Mammary microvascular endothelial cell (primary cell): ENCODE measurements around the genes GATAD2B and RAB13.

DNA sequence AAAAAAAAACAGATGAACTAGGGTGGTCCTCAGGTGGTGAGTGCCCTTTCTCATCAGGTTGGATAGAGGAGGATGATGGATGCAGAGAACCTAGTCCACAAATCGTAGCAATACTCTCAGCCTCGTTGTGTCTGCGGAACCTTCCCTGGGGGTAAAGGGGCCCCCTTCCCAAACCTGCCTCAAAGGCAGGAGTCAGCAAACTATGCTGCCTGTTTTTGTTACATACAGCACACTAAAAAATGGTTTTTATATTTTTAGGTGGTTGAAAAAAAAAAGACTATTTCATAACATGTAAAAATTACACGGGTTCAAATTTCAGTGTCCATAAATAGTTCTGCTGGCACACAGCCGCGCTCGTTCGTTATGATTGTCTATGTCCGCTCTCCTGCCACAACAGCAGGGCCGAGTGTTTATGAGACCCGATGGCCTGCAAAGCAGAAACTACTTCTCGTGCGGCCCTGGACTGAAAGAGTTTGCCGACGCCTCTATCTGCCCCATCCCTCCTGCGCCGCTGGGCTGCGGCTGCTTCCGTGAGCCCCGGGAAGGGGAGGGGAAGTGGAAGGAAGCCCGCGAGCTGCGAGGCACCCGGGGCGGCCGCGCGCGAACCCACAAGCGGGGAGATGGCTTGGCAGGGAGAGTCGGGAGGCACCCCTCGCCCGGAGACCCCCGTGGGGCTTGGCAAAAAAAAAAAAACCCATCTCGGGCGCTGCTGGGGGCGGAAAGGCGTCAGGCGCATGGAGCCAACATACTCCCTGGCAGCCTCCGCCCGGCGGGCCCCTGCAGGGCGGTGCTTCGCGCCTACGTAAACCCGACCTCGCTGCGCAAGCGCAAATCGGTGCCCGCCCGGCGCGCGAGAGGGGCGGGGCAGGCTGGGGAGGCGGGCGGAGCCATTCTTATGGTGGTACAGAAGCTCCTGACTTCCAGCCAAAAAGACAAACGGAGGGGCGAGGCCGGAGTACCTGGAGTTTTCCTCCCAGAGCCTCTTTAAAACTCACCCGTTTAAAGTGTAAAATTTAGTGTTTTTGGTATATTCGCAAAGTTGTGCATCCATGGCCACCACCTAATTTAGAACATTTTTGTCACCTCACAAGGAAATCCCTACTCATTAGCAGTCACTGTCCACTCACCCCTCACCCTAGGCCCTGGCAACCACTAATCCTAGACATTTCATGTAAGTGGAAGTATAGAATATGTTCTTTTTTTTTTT is 8.2 kb downstream of the SLC27A3 start:
- RAMPAGE, long total RNA, result no peak

GRCh38 chr1:153803326-153804420 is 28.5 kb downstream of the SLC27A3 start:
- RAMPAGE, long total RNA, result no peak

GRCh38 chr1:153852188-153852619 is 70.6 kb downstream of the GATAD2B start:
- RAMPAGE, long total RNA, result no peak

DNA sequence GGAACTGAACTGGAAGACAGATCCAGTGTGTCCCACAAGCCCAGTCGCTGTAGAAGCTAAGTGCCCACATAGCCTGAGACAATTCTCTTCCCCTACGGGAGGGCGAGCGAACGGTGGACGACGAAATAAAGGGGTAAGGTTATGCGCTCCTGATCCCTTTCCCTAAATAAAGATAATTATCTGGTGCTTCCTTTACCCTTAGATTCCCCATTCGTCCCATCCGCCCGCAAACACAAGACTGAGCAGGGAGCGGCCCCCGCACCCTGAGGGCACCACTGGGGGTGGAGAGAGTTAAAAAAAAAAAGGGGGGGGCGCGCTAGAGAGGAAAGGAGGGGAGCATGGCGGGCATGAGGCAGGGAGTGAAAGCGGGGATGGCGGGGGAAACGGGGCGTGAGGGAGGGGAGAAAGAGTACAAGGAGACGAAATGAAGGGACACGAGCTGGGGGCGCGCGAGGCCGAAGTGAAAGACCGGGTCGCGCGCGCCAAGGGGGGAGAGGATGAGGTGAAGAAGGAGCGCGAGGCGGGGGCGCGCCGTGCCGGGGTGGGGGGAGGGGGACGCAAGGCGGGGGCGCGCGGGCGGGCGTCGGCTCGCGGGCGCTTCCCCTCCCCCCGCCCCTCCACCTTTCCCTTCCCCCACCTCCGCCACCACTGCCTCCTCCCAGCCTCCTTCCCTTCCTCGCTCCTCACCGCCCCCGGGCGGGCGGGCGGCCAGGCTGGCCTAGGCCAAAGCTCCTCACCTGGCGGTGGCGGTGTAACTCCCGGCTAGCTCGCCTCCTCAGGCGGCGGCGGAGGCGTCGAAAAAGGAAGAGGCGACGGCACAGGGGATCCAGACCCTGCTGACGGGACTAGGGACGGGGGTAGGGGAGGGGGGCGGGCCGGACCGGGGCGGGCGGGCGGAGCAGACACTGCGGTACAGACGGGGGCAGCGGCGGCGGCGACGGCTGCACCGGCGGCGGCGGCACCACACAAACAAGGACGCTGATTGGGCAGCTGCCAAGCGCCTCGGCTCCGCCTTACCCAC is at the start of gene GATAD2B:
GATAD2B (minus strand) TSS at position 977 of the 1,021 bp plus-strand sequence.
- RAMPAGE, long total RNA, result no peak

- RAMPAGE, long total RNA, result no peak
Measured at GRCh38 chr1:153923432-153923937, 713 bp upstream of the GATAD2B start.

DNA sequence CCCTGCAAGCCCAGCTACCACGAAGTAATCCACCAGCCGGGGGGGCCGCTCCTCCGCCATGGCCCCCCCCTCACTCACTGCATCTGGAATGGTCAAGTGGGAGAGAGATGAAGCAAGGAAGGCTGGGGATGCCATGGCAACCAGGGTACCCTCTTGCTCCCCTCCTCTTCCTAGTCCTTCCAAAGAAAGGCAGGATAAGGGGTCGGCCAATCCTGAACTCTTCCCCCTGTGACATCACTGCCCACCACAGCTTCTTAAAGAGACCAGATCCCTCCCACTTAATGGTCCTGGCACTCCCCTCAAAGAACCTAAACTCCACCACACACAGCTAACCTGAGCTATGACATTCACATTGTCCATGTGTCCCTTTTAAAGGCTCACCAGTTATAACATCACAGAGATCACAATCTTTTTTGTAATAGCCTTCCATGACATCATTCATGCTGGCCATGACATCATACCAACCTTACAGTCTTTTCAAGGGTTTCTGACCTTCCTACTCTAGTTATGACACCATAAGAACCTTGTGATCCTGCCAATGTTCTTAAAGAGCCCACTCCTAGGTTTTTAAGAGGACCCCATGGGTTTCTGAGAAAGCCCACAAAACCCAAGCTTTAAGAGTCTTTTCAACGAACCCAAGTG is 2.1 kb downstream of the DENND4B start:
- RAMPAGE, long total RNA, result no peak

GRCh38 chr1:153944957-153945722 is 1.4 kb downstream of the DENND4B start:
- RAMPAGE, long total RNA, result no peak

DNA sequence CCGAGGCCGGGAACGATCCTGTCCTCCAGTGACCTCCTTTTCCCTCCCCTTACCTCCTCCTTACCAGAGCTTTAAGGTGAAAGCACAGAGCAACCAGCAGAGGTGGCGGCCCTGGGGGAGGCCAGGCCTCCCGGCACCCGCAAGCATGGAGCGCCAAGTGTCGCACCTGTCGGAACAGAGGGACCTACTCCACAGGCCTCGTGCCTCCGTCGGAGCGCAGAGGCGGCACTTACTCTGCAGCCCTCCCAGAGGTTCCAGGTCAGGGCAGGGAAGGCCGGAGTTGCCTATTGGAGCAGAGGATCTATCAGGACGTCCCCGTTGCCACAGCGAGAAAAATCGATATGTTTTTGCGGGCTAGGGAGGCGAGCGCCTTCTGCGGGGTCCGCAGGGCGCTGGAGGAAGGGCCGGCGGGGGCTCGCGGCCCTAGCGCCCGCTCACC is 349 bp downstream of the JTB start:
- RAMPAGE, long total RNA, result no peak

- RAMPAGE, long total RNA, result start-site peak on the minus strand at chr1:153986234-153986339, 2,293 and 984 reads in 2 replicates
Measured at GRCh38 chr1:153985894-153986643, at the start of gene RAB13. TSS of gene RAB13 (minus strand) at chr1:153986339.

DNA sequence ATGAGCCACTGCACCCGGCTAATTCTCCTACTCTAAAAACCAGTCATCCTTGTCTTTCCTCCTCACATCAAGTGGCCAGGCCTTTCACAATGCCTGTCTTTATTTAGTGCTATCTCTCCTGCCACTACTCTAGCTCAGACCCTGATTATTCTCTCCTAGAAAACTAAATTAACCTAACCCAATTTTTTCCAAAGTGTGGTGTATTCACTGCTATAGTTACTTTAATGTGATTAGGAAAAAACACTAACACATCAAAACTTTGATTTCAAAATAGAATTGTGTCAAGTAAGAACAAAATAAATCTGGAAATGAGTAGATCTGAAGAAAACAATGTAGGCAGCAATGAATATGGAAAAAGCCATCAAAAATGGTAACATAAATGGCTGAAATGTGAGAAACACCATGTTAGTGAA is 27.5 kb downstream of the TPM3 start:
- RAMPAGE, long total RNA, result no peak

DNA sequence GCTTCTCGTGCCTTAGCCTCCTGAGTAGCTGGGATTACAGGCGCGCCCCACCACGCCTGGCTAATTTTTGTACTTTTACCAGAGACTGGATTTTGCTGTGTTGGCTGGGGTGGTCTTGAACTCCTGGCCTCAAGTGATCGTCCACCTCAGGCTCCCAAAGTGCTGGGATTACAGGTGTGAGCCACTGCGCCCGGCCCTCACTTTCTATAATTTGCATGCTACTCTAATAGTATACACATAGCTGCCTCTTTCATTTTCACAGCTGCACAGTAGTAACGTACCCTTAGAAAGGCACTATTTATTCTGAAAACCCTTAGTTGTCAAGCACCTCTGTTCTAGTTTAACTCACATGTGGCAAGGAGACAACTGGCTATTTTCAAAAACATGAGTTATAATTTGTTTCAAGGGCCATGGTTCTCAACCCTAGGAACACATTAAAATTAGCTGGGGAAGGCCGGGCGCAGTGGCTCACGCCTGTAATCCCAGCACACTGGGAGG is 17.3 kb downstream of the TPM3 start:
- RAMPAGE, long total RNA, result no peak

GRCh38 chr1:154219470-154219989 is 860 bp downstream of the C1orf43 start:
- RAMPAGE, long total RNA, result no peak

DNA sequence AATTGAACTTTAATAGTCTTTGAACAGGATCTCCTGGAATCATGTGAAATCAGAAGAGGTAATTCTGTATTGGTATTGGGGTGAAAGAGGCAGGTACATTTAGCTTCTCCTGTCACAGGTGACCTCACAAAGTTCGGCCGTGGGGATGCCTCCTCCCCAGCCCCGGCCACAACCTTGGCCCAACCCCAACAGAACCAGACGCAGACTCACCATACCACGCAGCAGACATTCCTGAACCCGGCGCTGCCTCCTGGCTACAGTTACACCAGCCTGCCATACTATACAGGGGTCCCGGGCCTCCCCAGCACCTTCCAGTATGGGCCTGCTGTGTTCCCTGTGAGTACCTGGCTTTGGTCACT is 11.7 kb upstream of the HAX1 start:
- RAMPAGE, long total RNA, result no peak

- RAMPAGE, long total RNA, result no peak
Measured at GRCh38 chr1:154277935-154278271, 5.5 kb downstream of the HAX1 start.

- RAMPAGE, long total RNA, result no peak
Measured at GRCh38 chr1:154349517-154350080, 24.3 kb downstream of the ATP8B2 start.

DNA sequence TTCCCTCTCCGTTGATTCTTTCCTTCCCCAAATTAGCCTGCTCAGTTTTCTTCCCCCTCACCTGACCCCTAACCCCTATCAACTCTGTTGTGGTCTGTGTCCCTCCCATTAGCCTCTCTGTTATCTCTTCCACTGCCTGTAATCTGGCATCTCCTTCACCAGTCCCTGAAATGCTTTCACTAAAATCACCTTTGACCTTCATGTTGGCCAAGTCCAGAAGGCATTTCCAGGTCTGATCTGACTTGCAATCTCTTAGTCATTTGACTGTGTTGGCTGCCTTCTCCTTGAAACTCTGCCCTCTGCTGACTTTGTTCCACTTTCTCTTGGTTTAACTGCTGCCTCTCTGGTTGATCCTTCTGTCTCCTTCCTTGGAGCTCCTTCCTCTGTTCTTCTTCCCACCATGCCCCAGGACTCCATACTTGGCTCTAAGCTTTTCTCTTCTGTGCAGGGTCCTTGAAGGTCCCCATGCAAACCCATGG is 28.2 kb downstream of the ATP8B2 start:
- RAMPAGE, long total RNA, result no peak

DNA sequence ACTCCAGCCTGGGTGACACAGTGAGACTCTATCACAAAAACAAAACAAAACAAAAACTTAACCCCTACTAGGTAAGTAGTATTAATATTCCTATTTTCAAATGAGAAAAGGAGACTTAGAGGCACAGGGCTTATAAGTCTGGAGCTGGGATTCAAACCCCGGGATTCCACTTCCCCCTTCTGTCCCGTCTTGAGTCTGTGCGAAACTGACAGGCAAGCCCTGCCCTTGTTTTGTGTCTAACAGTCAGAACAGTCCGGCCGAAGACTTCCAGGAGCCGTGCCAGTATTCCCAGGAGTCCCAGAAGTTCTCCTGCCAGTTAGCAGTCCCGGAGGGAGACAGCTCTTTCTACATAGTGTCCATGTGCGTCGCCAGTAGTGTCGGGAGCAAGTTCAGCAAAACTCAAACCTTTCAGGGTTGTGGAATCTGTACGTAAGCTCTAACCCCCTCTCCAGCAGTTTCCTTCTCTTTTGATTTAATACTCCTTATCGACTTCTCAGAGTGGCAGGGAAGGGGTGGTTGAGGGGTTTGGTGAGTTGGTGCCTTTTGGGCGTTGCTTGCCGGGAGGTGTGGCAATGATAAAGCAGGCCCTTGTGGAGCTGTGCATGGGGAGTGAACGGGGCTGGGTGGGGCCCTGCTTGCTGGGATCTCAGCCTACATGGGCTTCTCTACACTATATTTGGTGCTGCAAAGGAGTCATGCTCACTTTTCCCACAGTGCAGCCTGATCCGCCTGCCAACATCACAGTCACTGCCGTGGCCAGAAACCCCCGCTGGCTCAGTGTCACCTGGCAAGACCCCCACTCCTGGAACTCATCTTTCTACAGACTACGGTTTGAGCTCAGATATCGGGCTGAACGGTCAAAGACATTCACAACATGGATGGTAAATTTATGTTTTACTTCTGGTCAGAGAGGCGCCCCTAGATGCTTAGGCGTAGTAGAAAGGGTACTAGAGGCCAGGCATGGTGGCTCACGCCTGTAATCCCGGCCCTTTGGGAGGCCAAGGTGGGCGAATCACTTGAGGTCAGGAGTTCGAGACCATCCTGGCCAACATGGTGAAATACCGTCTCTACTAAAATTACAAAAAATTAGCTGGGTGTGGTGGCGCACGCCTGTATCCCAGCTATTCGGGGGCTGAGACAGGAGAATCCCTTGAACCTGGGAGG is 29.5 kb downstream of the IL6R start:
- RAMPAGE, long total RNA, result no peak

DNA sequence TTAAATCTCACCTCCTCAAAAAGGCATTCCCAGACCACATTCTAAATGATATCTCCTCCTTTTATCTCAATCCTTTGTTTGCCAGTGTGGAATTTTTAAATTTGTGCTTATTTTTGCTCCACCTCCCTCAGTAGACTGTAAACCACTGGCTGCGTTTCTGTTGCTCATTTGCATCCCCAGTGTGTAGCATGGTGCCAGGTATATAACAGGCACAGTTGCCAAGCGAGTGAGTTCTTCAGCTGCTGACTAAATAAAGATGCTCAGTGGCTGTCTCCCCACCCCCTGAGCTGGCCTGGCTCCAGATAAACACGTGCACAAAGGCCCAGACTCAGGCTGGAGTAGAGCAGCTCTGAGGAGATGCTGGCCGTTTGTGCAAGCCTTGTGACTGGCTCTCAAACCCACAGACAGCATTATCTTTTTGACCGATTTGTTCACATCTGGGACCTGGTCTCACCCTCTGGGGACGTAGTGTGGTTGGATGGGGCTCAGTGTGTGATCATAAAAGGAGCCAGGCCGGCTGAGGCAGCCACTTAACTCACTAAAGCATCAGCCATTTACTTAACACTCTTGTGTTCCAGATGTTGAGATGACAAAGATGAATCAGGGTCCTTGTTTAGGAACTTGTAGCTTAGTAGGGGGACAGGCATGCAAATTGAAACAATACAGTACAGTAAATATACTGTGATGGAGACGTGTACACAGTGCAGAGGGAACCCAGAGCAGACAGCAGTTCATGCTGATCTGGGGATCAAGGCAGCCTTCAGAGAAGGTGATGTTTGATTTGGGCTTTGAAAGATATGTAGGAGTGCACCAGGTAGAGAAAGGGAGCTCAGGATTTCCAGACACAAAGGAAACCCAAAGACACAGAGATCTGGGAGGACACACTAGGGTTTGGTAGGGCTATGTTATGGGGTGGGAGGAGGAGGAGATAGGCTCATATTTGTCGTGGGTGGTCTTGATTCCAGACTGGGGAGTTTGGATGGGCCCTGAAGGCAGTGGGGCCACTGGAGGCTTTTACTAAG is 7.3 kb downstream of the CHRNB2 start:
- RAMPAGE, long total RNA, result no peak

DNA sequence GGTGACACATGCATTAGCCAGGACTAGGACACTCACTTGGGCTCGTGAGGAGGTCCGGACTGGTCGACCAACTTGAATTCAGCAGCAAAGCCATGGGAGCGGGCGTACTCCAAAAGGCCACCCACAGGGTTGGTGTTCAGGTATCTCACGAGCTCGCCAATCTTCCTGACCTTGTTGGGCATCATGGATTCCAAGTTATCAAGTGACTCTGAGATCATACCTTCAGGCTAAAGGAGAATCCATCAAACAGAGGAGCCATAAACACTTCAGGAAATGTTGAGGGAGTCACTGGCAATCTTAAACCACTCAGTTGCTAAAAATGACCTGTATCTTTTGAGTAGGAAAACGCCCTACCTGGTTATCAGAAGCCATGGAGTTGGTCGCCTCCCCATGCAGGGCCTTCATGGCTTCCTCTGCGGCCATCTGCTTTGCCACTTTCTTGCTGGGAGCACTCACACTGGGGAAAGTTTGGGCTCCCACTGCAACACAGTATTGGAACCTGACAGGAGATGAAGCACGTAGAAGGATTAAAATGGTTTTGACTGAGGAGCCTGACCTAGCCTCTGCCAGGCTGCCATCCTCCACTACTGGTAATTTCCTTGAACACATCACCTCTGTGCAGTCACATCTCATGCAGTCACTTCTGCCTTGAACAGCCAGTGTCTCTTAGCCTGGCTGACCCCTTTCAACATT is 11.1 kb downstream of the ADAR start:
- RAMPAGE, long total RNA, result no peak

DNA sequence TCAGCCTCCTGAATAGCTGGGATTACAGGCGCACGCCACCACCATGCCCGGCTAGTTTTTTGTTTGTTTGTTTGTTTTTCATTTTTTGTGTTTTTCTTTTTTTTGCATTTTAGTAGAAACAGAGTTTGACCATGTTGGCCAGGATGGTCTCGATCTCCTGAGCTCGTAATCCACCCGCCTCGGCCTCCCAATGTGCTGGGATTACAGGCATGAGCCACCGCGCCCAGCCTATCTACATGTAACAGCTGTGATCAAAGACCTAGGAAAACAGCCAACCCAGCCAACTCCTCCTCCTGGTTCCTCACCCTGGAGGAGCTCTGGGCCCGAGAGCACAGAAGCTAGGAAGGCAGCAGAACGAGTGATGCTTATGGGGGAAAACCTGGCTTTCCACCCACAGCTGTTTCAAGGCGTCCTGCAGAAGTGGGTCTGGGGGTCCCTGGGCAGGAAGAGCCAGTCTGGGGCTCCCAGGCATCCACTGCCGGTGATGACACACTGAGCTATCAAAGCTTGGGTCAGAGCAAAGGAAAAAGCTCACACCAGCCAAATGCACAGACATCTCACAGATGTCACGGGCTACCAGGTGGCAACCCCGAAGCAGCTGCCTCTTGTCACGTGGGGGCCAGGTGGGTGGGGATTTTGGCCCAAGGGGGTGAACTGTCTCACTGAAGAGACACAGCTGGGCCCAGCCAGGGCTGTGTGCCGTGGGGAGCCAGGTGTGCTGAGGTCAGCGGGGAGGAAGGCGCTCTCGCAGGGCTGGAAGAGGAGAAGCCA is 32.7 kb downstream of the KCNN3 start:
- RAMPAGE, long total RNA, result no peak